Measurements from ENCODE around the gene IDI1.

DNA sequence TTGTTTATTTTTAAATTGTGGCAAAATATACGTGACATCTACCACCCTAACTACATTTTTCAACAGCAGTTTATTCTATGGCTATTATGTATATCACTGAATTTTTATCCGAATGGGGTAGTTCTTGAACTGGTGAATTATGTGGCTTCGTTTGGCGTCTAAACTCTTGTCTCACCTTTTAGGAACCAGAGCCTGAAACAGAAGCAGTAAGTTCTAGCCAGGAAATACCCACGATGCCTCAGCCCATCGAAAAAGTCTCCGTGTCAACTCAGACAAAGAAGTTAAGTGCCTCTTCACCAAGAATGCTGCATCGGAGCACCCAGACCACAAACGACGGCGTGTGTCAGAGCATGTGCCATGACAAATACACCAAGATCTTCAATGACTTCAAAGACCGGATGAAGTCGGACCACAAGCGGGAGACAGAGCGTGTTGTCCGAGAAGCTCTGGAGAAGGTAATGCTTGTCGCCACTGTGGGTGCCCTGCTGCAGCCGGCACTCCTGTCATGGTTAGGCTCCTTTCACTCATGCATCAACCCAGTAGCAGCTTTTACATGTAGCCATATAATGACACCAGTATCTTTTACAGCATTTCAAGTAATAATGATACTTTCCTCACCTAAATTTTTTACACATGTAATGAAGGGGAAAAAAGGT is 113.0 kb downstream of the ZMYND11 start:
- PRO-cap = no peak

DNA sequence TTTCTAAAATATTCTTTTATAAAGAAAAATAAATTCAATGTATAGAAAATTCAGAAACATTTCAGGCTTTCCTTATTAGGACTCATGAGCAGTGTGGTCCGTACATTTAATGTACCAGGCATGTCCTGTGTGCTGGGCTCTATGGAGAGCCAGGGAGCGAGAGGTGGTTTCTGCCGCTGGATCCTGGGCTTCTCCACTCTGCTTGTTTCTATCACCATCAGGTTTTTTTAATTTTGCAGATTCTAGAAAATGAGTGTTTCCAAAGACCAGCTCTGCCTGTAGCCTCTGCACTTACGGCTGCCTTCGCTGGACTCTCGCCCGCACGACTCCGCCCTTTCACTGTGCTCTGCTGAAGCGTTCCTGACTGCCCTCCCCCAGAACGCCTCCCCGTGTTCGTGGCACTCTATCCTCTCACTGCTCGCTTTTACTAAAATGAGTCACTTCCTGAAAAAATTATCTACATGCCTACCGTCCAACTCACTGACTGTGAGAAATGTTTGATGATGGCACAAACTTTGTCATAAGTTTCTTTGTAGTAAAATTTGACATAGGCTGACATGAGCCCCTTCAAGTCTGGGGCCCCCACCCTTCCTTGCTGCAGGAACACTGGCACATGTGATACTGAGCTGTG is 188.6 kb downstream of the ZMYND11 start:
- PRO-cap = unidirectional peak, minus-strand start at position 200 of the sequence; unidirectional peak, minus-strand start at position 330 of the sequence

DNA sequence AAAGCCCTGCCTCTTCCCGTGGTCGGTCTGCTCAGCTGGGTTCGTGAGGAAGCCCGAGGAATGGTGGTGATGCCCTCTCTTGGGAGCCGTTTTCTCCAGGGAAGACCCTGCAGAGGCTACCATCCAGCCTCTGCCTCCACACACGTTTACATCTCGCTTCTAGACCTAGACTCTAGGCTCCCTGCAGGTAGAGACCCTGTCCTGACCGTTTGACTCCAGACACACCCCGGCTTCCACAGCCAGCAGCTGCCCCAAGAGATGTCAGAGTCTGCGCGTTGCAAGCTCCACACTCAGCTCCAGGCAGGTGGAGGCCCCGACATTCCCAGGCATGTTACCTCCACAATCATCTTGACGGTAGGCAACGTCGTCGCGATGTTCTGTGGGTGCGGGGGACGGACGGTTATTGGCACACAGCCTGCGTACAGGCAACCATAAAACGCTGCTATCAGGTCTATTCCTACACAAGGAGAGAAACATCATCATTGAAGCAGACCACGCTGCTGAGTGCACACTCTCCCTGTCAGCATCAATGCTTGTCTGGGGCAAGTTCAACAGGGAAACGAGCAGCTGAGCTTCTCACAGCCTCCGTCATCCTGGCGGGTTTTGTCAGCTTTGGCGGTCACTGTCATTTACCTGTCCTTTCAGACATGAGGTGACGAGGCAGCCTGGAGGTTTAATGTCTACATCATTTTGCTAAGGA is 213.2 kb downstream of the ZMYND11 start:
- PRO-cap = no peak

GRCh38 chr10:387089-387543 is 251.9 kb downstream of the ZMYND11 start:
- PRO-cap = no peak

DNA sequence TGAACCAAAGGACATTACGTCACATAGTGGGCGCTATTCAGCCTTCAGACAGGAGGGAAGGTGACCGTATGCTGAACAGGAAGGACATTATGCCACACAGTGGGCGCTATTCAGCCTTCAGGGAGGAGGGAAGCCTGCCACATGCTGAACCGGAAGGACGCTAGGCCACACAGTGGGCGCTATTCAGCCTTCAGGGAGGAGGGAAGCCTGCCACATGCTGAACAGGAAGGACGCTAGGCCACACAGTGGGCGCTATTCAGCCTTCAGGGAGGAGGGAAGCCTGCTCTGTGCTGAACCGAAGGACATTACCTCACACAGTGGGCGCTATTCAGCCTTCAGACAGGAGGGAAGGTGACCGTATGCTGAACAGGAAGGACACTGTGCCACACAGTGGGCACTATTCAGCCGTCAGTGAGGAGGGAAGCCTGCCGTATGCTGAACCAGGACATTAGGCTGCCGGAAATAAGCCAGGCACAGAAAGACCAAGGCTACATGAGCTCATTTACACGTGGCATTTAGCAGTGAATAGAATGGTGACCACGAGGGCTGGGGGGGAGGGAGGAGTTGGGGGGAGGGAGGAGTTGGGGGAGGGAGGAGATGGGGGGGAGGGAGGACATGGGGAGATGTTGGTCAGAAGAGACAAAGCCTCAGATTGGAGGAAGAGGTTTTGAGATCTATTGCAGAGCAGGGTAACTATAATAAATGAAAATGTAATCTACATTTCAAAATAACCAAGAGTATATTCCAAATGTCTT is 259.5 kb downstream of the ZMYND11 start:
- PRO-cap = no peak

- PRO-cap = no peak
Observed at GRCh38 chr10:458354-458901, 231.0 kb downstream of the DIP2C start.

GRCh38 chr10:593798-594512 is 95.5 kb downstream of the DIP2C start:
- PRO-cap = no peak

GRCh38 chr10:600899-601524 is 88.5 kb downstream of the DIP2C start:
- PRO-cap = no peak

DNA sequence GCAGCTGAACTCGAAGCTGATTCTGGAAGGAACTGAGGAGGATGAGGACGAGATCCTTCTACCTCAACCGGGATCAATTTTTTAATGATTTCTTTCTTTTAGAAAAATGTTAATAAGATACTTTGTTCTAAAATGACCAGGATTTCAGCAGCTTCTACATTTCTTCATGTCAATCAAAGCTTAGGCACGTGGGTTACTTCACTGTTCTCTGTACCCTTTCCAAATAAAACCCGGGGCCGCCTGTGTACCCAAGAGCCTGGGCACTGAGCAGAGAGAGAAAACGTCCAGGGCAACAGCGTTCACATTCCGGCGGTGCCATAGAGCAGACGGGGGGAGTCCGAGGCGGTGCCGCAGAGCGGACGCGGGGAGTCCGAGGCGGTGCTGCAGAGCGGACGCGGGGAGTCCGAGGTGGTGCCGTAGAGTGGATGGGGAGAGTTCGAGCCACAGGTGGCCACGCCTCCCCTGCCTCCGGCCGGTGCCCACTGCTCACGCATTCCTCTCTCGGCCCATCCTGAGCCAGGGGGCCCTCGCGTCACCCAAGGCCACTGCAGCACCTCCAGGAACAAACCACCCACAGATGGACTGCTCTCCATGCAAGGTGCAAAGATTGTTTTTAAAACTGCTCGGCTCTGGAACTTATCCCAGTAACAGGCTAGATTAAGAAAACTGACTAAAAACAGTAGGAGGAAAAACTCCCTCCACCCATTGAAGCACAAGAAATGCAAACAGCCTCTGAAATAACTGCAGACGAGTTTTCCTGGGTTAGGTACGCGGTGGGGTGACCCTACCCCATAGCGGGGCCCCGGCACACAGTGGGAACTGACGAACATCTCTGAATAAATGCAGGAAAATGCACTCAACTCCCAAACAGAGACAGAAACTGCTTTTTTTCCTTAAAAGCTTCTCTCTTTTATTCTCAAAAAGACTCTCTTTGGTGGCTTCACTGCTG is 56.1 kb downstream of the DIP2C start:
- PRO-cap = no peak

DNA sequence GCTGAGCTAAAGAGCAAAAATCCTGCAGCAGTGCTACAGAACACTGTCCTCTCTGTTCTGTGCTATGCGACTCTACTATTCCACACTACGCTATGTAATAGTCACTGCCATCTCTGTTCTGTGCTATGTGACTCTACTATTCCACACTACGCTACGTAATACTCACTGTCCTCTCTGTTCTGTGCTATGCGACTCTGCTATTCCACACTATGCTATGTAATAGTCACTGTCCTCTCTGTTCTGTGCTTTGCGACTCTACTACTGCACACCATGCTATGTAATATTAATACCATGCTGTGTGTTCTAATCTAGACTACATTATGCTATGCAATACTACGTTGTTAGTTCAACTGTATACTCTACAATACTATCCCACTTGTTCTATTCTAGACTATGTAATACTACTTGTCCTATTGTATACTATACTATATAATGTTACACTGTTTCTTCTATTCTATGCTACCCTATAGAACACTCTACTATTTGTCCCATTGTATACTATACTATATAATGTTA is 34.1 kb downstream of the DIP2C start:
- PRO-cap = no peak

DNA sequence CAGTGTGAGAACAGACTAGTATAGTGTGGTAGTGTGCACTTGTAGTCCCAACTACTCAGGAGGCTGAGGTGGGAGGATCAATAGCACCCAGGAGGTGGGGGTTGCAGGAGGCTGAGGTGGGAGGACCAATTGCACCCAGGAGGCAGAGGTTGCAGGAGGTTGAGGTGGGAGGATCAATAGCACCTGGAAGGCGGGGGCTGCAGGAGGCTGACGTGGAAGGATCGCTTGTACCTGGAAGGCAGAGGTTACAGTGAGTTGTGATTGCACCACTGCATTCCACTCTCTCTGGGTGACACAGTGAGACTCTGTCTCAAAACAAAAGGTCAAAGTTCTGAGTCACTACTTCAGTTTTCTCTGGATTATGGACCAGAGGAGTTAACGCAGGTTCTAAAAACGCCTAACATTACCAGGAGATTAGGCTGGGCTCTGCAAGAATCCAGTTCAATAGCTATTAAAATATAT is 22.7 kb upstream of the DIP2C start:
- PRO-cap = no peak

DNA sequence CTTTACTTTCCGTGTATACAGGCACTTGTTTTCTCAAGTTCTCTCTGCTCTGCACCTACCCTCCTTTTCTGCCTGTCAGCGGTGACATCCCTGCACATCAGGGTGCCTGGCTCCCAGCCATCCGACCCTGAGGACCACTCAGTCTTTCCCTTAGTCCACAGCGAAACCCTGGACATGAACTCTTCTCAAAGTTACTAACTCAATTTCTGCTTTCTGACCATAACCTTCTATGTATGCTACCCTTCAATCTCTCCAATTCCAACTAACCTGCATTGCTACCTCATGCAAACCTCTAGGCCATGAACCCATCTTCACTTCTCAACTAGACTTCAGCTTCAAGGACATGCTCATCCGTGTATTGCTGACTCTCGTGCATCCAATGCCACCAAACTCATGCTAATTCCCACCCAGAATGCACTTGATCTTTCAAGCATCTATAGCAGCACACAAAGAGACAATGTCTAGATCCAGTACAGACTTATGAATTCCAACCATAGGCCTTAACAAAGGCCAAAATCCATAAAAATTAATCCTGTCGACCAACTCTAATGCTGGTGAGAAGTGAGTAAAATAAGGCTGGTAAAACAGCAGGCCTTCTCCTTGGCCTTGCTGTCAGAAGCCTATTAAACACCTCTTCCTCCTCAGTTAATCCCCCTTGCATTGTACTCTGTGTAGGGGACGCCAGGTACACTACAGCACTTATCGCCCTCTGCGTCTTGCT is 102.9 kb downstream of the LARP4B start:
- PRO-cap = no peak

DNA sequence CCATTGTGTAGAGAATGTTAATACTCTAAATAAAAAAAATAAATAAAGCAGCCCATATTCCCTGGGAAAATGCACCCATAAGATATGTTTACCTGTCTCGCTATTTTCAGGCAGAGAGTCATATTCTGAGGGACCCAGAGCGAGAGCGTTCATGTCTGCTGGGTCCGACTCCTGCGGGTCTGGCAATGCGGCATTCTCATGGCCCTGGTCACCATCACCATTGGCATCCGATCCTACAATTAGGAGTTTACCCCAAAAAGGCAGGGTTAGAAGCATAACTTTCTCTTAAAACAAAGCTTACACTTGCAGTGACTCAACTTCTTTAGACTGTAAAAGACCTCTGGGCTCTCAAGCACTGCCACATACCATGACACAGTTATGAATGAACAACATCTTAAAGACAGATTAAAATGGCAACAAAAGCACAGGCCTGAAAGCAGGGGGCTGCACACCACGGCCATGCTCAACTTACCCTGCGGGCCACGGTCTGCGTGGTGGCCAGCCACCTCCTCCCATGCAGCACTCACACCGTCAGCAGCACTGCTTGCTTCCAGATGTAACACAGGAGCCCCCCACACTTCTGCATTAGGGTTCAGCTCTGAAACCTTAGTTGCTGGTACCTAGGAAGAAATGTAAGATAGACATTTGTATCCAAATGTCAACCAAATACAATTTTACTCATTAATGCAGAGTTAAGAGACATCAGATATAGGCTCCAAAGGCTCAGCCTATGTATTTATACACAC is 67.7 kb downstream of the LARP4B start:
- PRO-cap = no peak

DNA sequence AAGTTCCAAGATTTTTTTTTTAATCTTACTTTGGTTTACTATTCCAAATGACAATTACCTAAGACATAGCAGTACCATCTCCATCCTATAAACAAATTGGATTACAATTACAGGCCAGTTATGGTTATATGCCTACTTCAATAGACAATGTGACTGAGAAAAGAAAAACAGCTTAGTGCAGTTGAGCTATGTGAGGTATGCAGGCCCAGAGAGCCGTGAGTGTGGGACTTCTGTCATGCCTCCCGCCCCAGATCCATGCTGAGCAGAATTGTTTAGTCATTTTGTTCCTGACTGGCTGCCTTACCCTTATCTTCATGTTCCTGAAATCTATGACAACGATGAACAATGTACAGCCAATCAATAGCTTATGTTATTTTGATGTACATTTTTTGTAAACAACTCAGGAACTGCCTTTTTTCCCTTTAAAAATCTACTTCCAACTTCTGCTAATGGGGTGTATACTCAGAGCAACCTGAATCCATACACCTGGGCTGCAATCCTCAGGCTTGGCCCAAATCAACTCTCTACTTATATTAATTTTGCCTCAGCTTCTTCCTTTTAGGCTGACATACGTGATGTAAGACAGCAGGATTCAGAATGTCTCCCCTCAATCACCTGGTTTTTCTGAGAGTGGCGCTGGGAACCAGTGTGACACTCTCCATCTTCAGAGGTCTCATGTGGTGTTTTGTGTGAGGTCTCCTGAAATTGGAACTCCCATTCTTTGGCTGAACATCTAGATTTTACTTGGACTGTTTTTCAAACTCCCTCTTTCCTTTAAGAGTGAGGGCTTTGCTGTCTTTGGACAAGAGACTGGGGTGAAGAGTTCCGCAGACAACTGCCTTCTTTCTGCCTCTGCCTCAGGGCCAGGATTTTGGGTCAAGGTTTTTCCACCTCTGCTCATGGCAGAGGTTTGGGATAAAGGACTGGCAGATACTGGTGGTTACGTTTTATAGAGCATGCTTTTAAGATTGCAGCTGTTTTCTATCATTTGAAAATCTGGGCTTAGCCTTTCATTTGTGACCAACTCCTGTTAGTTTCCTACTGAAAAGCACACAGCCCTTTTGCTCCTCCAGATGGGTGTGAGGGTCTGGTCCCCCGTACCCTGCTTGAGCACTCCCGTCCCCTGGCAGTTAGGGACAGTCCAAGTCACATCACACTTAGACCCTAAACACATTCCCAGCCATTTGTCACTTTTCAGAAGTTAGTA is 21.3 kb downstream of the LARP4B start:
- PRO-cap = no peak

GRCh38 chr10:1048984-1050114 is at the start of gene IDI1:
TSS of gene IDI1 (minus strand) at chr10:1049119.
- PRO-cap = bidirectional peak, plus-strand start at chr10:1049095, minus-strand start at chr10:1048886; bidirectional peak, plus-strand start at chr10:1049560, minus-strand start at chr10:1049357

- PRO-cap = no peak
Observed at GRCh38 chr10:1110166-1110567, 54.0 kb downstream of the WDR37 start.

GRCh38 chr10:1297647-1298053 is 241.5 kb downstream of the WDR37 start:
- PRO-cap = no peak

- PRO-cap = bidirectional peak, plus-strand start at chr10:3046103, minus-strand start at chr10:3045972
Observed at GRCh38 chr10:3045552-3046801, 21.4 kb upstream of the PFKP start.

DNA sequence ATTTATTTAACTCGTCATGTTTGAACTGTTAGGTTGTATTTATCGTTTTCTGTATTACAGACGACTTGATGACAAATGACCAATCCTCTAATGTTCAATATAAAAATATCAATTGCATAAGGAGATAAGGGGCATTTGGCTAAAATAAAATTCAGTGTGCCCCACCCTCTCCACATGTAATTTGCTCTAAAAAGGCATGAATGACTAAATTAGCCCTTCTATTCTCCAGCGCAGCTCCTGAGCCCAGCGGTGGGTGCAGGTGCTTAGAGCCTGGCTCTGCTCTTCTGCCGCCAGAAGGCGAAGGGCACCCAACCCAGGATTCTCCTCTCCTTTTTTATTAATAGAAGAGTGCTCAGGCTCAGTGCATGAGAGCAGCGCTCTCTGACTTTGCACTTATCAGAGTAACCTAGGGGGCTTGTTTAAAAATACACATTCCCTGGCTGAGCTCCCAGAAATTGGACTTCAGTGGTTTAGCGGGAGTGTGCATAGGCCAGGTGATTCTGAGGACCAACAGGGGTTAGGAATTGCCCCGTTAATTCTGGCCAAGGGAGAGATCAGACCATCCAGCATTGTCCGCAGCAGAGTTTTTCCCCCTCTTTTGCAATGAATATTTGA is 1.8 kb upstream of the PFKP start:
- PRO-cap = no peak

DNA sequence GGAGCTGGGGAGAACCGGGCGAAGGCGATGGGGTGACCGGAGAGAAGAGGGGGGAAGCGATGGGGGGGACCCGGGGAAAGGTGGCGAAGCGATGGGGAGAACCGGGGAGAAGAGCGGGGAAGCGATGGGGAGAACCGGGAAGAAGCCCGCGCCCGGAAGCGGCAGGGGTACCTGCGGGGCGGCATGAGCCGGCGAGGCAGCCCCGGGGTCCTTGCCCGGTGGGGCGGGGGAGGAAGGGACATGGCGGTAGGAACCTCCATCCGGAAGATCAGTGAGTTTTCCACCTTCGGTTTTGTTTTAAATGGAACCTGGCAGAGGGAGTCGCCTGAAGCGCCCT is 370 bp downstream of the PFKP start:
- PRO-cap = no peak